Bronchial lymph node (tissue), 1 donor: Measurements from ENCODE around the genes VOPP1 and NUPR2.

DNA sequence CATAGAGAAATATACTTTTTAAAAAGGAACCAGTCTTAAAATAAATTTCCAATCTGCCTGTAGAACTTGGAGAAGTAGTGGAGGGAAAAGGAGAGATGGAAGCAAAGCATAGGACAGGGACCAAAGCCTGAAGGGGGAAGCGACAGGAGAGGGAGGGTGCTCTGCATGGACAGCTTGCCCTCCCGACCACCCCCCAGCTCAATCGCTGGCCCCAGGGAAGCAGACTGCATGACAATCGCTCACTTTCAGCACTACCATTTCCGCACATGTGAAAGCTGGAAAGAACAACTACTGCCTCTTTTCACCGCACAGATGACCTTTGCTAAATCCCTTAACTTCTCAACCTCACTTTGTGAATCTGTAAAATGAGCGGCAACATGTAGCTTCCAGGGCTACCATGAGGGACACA is 17.2 kb downstream of the VOPP1 start:
- PRO-cap = no peak

- PRO-cap = bidirectional peak, plus-strand start at chr7:55572601, minus-strand start at chr7:55572525; bidirectional peak, plus-strand start at chr7:55573214, minus-strand start at chr7:55573007
Observed at GRCh38 chr7:55572248-55573275, at the start of gene VOPP1. TSS of gene VOPP1 (minus strand) at chr7:55572502.

GRCh38 chr7:55573276-55573576 is 924 bp upstream of the VOPP1 start:
- PRO-cap = no peak

DNA sequence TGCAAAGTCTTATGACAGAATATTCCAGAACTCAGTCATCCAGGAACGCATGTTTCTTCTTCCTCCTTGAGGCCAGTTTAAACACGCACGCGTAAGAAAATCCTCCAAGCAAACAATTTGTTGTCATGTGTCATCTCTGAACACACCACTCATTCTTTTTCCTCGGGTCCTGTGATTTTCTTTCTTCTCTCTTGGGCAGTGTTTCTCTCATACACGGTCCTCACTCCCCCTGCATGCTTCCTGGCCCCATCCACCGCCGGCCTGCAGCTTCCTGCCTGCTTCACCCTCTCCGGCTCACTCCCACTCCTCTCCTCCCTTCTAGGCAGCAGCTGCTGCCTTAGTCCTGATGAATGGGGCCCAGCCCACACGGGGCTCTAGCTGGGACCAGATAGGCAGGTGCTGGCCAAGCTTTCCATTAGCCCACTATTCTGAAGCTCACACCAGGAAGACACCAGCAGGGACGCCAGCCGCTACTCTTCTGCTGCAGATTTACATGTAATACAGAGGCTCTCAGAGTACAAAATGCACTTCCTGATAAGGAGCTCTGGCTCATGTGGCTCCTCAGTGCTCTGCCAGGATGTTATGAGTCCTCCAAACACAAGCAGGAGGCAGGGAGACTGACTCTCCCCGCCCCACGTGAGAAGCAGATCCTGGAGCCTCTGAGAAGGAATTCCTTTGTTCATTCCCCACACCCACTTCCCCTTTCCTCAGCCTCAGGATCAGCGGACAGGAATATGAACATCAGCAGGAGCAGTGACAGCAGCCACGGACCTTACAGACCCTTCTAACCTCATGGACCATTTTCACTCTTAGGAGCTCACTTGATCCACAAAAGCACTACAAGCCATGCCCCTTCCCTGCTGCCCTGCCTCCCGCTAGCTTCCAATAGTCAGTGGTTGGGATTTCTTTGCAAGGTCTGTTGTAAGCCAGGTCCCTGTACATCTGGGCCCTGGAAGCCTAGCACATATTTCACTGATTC is 117.0 kb upstream of the VOPP1 start:
- PRO-cap = unidirectional peak, minus-strand start at position 584 of the sequence

DNA sequence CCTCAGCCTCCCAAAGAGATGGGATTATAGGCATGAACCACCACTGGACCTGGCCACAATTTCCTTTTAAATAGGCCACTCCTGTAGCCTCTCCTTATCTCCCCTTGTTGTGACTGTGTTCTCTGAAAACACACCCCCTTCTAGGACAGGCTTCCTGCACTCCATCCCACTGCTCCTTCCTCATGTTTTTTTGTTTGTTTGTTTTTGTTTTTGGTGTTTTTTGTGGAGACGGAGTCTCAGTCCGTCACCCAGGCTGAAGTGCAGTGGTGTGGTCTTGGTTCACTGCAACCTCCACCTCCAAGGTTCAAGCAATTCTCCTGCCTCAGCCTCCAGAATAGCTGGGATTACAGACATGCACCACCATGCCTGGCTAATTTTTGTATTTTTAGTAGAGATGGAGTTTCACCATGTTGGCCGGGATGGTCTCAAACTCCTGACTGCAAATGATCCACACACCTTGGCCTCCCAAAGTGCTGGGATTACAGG is 2.8 kb downstream of the PHKG1 start:
- PRO-cap = no peak

- PRO-cap = no peak
Observed at GRCh38 chr7:56090395-56090693, 2.4 kb downstream of the PHKG1 start.

- PRO-cap = no peak
Observed at GRCh38 chr7:56115731-56116683, at the start of gene NUPR2. TSS of gene NUPR2 (minus strand) at chr7:56116417.

GRCh38 chr7:56175022-56175445 is 58.8 kb upstream of the NUPR2 start:
- PRO-cap = bidirectional peak, plus-strand start at chr7:56175304, minus-strand start at chr7:56175117

- PRO-cap = no peak
Observed at GRCh38 chr7:57203475-57203910, 71.3 kb upstream of the ZNF479 start.

DNA sequence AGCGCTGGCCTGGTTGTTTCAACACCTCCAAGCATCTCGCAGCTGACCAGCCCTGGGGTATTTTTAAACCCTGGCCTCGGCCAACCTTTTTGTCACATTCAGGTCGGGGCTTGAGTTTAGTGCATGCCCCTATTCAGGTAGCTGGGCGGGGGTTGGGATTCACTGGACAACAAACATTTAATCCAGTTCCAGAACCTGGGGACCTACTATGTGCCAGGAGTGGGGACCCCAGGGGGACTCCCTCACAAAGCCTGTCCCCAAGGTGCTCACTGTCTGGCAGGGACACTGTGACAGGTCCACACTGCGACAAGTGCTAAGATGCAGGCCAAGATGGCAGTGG is 105.6 kb upstream of the ZNF716 start:
- PRO-cap = no peak

- PRO-cap = bidirectional peak, plus-strand start at chr7:57404248, minus-strand start at chr7:57404107
Observed at GRCh38 chr7:57403790-57404392, 46.1 kb upstream of the ZNF716 start.

DNA sequence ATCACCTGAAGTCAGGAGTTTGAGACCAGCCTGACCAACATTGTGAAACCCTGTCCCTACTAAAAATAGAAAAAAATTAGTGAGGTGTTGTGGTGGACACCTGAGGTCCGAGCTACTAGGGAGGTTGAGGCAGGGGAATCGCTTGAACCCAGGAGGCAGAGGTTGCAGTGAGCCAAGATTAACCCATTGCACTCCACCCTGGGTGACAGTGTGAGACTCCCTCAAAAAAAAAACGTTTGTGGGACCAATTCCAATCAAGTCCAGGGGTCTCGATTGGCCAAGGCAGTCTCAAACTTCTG is 333.6 kb downstream of the ZNF716 start:
- PRO-cap = no peak

GRCh38 chr7:65751347-65751663 is 121.6 kb upstream of the VKORC1L1 start:
- PRO-cap = no peak

DNA sequence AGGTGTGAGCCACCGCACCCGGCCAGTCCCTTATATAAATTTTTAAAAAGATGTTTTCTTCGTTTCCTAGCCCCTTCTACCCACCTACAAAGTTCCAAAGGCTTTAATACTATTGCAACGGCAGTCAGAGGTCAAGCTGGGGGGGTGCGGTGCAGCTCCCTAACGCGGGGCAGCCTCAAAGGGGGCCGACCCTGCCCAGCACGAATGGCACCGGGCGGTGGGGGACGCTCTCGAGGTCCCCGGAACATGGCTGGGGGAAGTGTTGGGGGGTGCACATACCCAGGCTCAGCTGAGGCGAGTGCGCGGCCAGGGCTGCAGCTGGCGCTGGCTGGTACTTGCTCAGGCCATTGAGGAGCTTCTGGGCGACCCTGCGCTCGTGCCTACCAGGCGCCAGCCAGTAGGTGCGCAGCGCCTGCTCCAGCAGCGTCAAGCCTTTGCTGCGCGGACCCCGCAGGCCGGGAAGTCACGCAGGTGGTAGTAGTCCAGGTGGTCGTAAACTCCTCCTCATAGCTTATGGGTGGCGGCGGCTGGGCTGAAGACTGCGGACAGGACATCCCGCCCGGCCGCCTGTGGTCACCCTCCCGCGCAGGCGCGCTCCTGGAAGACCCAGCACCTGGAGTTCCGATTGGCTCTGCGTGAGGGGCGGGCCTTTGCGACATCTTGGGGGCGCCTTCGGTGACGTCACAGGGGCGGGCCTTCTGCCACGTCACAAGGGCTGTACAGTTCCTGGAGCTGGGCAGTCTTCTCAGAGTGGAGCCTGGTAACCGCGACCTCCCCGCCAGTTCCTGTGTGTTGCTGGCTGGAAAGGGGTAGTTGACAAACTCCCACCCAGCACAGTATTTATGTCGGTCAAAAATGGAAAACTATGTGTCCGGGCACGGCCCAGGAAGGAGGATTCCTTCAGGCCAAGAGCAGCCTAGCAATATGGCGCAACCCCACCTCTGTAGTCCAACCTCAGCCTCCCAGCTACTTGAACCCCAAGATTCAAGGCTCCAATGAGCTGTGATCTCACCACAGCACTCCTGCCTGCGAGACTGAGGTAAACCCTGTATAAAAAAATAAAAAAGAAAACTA is 102.3 kb upstream of the VKORC1L1 start:
- PRO-cap = bidirectional peak, plus-strand start at position 709 of the sequence, minus-strand start at position 547 of the sequence

DNA sequence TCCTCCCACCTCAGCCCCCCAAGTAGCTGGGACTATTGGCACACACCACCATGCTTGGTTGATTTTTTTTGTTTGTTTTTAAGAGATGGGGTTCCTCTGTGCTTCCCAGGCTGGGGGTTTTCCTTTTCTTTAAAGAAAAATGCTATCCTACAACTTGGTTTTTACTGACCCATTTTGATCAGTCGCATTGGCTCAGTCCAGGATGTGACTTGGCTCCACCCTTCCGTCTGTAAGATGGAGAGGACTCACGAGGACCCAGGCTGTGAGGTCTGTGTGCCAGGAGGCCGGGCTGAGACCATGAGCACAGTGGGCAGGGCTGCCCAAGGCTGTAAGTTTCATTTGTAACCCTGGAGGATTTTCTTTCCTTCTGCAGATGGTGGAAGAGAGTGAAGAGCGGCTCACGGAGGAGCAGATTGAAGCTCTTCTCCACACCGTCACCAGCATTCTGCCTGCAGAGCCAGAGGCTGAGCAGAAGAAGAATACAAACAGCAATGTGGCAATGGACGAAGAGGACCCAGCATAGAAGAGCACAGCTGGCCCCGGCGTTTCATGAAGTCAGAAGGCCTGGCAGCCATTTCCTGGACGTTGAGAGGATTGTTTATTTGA is 37.3 kb downstream of the CRCP start:
- PRO-cap = bidirectional peak, plus-strand start at position 372 of the sequence, minus-strand start at position 236 of the sequence

DNA sequence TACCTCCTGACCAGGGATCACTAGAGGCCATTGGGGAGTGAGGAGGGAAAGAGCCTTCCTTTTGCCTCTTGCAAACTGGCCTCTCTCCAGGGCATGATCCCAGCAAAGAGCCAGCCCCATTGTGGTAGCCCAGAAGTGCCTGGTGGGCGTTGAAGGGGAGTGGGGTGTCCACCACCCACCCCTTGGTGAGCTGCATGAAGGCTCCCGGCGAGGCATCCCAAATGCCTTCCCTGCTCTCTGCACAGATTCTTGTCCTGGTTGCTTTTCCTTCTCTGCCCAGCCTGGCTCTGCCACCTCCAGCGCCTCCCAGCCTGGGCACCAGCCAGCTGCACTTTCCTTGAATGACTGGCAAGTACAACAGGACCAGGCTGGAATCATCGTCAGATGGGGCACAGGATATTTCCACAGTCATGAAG is 15.0 kb upstream of the TPST1 start:
- PRO-cap = no peak

DNA sequence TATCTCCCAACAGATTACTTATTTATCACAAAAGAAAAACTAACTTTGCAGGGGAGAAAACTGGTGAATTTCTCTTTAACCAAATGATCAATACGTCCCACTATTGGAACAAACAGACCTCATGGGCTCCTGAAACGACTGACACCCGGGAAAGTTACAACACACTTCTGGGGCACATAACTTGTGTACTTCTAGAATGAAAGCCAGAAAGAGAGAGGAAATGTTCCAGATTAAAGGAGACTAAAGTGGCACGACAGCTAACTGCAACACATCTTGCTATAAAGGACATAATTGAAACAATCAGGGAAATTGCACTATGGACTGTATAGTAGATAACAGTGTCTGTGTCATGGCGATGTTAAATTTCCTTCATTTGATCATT is 14.6 kb upstream of the TPST1 start:
- PRO-cap = no peak

GRCh38 chr7:66378902-66379485 is 173.9 kb downstream of the TPST1 start:
- PRO-cap = no peak

- PRO-cap = no peak
Observed at GRCh38 chr7:66554144-66554754, 74.4 kb upstream of the KCTD7 start.

- PRO-cap = no peak
Observed at GRCh38 chr7:66590526-66591217, 38.0 kb upstream of the KCTD7 start.